Hematopoietic multipotent progenitor cell (in vitro differentiated cells): Measurements from ENCODE around the genes MRPL58 and TSEN54.

- CAGE, long polyA plus RNA, result no peak
Observed at GRCh38 chr17:75012277-75012765, at the start of gene MRPL58. MRPL58 (plus strand) TSS chr17:75012670.

- CAGE, long polyA plus RNA, result no peak
Observed at GRCh38 chr17:75033544-75034229, 13.1 kb downstream of the ATP5PD start.

GRCh38 chr17:75047755-75048112, 709 bp downstream of the KCTD2 start:
- CAGE, long polyA plus RNA, result no peak

GRCh38 chr17:75091775-75092329, 4.1 kb downstream of the SLC16A5 start:
- CAGE, long polyA plus RNA, result no peak

DNA sequence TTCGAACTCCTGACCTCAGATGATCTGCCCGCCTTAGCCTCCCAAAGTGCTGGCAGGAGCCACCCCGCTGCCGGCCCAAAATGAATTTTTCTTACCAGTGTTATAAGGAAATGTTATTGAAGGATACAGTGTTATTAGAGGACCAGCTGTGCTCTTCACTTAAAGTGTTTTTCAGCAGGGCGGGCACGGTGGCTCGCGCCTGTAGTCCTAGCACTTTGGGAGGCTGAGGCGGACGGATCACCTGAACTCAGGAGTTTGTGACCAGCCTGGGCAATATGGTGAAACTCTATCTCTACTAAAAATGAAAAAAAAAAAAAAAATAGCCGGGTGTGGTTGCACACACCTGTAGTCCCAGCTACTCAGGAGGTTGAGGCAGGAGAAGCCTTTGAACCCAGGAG, 2.5 kb downstream of the NUP85 start:
- CAGE, long polyA plus RNA, result no peak

DNA sequence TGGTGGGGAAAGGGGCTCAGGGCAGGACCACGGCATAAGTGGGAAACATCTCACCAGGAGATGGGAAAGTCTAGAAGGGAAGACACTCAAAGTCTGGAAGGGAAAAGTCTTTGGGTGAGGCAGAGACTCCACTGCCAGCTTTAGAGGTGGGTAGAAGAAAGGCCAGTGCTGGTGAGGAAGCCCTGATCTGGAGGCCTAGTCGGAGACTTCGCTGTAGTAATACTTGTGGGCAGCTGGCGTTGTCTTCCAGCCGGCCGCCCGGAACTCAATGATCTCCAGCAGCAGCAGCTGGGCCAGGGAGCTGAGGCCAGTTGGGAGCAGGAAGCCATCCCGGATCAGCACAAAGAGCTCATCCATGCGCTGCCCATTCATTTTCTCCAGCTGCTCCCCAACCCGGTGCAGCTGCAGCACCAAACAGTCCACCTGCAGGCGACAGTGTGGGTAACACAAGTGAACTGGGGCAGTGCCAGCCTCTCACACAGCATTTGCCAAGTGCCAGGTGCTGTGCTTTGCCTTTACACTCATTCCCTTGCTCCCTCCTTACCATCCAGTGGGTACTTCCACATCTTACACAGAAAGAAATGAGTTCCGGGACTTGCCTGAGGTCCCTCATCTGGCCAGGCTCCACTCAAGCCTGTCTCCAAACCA, 4.4 kb downstream of the MIF4GD start:
- CAGE, long polyA plus RNA, result no peak

- CAGE, long polyA plus RNA, result no peak
Observed at GRCh38 chr17:75362693-75363319, 42.7 kb downstream of the GRB2 start.

DNA sequence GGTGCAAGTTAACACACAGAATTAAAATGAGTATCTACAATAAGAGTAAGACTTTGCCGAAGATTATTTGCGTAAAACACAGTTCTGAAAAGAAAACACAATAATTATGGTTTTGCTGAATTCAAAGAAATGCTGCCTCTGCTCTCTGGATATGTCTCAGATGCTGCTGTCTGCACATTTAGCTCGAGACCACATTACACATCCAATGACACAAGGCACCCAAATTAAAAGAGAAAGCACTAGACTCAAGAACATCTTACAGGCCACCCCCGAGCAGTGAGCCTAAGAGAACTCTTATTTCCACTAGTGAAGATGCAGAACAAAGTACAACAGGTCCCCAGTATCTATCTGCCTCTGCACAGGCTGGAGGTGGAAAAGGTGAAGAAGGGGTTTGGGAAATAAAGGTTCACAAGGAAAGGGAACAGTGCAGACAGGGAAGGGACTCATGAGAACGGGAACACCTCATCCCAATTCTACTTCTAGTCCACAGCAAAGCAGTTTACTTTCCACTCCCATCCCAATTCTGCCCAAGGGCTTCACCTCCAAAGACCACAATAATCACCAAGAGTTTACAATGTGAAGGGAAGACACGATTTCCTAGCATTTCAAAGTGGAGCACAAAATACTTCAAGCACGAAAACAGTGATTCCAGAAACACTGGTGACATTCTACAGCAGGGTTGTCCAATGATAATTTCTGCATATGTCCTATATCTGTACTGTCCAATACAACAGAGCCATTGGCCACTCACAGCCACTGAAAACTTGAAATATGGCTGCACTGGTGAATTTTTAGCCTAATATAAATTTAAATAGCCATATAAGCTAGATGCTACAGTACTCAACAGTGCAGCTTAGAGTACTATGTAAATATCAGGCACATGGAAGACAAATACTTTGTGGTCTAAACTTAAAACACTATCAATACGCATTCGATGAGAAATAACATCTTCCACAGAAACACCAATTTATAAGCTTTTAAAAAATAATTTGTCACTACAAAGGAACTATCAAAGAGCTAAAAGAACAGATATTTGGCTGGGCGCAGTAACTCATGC, 33.2 kb downstream of the GRB2 start:
- CAGE, long polyA plus RNA, result no peak

GRCh38 chr17:75374561-75375512, 30.6 kb downstream of the GRB2 start:
- CAGE, long polyA plus RNA, result no peak

DNA sequence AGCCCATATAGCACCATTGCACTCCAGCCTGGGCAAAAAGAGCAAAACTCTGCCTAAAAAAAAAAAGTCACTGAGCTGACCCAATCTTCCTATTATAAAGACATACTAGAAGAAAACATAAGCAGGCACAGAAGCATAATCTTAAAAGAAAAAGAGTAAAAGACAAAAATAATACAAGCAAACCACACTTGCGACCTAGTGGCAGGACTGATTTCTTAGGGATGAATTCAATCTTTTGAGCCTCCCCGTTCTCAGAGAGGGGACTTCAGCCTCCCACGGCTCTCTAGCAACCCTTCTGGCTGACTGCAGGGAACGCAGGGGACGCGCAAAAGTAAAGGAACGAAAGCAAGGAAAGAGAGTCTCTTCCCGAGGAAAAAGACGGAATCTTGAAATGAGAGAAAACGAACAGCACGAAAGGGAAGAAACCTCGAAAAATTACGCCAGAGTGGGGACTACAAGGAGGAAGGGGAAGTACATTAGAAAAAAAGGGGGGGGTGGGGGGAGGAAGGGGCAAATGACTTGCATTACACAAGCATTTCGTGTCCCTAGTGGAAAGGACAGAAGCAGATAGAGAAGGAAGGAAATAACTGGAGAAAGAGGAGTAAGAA, 1.3 kb downstream of the GRB2 start:
- CAGE, long polyA plus RNA, result no peak

GRCh38 chr17:75404665-75405386, 652 bp downstream of the GRB2 start:
- CAGE, long polyA plus RNA, result no peak

GRCh38 chr17:75430372-75430912, 25.0 kb upstream of the GRB2 start:
- CAGE, long polyA plus RNA, result no peak

DNA sequence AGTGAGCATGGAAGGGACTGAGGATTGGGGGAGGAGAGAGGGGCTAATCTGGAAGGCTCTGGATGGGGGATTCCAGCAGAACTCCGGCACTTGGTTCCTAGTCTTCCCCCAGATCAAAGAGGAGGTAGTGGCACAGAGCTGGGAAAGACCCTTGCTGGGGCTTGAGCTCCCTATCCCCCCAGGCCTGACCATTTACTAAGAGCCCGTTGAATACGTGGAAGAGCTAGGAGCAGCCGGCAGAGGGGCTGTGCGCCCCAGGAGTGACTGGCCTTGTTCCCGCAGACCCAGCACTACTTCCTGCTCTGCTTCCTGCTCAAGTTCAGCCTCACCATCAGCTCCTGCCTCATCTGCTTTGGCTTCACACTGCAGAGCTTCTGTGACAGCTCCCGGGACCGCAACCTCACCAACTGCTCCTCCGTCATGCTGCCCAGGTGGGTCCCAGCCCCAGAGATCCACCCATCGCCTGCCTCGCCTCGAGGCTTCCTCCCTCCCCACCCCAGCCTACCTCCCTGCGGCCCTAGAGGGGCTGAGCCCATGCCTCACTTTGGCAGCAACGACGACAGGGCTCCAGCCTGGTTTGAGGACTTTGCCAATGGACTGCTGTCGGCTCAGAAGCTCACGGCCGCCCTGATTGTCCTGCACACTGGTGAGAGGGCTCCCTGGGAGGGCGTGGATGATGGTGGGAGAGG, 17.3 kb downstream of the CASKIN2 start:
- CAGE, long polyA plus RNA, result no peak

- CAGE, long polyA plus RNA, result no peak
Observed at GRCh38 chr17:75499509-75500234, 15.7 kb downstream of the CASKIN2 start.

DNA sequence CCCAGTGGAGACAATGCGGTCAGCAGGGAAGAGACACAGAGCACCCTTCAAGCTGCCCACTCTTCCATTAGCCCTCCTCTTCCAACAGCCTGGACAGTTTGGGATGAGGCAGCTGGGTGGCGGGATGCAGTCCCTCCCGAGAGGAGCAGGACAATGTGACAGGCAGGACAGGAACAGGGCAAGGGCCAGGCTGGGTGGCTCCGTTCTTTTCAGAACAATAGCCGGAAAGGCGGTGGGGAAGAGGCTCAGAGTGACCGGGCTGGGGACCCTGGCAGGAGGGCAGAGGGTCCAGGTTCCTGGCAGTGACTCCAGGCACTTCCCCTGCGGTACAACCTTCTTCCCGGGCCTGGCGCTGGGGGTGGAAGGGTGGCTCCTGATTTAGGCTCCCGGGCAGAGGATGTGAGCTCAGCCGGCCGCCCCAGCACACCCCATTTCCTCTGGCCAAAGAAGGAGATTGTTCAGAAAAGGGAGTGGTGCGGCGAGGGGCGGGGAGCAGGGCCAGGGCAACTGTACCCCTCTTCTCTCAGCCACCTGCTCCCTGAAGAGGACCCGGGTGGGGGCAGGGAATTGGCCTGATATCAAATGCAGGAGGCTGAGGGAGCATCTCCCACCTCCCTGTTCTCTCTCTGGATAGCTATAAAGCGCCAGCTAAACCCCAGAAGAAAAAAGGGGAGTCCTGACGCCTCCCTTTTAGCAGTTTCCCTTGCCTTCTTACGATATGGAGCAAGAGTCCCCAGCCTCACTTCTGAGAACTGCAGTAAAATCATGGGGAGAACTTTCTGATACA, 5.4 kb downstream of the CASKIN2 start:
- CAGE, long polyA plus RNA, result no peak

GRCh38 chr17:75516031-75516698, at the start of gene TSEN54:
TSEN54 (plus strand) TSS chr17:75516528.
- CAGE, long polyA plus RNA, result start-site peak on the plus strand at chr17:75516528-75516555, 25 reads

DNA sequence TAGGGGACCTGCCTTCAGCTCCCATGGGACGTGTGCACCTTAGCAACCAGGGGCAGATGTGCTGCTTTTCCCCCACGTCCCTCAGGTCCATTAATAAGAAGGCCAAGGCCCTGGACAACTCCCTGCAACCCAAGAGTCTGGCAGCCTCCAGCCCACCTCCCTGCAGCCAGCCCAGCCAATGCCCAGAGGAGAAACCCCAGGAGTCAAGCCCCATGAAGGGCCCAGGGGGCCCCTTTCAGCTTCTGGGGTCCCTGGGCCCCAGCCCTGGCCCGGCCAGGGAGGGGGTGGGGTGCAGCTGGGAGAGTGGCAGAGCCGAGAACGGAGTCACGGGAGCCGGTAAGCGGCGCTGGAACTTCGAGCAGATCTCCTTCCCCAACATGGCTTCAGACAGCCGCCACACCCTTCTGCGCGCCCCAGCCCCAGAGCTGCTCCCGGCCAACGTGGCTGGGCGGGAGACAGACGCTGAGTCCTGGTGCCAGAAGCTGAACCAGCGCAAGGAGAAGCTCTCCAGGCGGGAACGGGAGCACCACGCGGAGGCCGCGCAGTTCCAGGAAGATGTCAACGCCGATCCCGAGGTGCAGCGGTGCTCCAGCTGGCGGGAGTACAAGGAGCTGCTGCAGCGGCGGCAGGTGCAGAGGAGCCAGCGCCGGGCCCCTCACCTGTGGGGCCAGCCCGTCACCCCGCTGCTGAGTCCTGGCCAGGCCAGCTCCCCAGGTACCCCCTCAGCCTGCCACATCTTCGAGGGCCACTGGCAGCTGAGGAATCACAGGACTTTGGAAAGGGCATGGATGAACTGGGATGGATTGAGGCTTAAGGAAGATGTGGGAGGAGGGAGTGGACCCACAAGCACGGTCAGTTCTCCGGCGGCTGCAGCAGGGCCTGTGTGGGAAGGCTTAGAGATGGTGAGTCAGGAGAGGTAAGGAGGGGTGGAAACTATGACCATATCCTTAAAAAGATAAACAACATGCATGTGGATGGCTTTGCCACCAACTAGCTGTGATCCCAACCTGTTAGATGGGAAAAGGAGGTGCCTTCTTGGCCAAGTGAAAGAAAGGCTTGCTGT, 3.5 kb upstream of the LLGL2 start:
- CAGE, long polyA plus RNA, result no peak

GRCh38 chr17:75566333-75567269, 21.0 kb upstream of the MYO15B start:
- CAGE, long polyA plus RNA, result no peak

DNA sequence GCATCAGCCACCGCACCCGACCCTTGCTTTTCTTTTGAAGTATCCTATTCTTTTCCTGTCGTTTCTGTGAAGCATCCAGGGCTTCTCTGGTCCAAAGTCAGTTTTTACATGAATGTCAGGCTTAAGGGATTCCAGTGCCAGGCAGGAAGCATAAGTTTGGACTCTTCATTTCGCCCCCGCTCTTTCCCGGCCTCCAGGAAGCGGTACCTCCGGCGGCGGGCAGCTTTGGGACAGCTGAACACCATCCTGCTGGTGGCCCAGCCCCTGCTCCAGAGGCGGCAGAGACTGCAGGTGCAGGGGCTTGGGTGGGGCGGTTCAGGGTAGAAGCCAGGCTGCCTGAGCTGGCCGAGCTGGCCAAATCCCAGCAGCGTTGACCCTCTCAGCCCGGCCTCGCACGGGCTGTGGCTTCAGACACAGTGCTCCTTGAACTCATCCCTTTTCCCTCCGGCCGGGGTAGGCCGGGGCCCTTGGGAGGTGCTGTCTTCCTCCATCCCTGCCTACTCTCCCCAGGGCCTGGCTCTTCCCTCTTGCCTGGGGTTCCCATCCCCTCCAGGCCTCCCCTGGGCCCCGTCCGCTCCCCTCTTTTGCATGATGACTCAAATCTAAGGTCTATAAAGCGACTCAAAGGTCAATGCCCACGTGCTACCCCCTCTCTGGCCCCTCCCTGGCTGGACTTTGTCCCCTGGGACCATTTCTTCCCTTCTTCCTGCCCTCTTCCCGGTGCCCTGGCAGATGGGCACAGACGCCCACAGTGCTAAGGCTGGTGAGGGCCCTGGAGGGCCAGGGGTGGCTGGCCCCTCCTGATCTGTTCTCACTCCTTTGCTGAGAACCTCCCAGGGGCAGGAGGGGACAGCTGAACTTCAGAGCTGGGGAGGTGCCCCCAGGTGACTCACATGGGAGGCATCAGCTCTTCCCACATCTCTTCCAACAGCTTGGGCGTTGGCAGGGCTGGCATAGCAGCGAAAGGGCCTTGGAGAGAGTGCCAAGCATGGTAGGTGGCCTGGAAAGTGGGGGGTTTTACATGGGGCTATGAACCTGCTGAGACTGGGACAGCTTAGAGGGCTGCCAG, 22.7 kb downstream of the MYO15B start:
- CAGE, long polyA plus RNA, result no peak

DNA sequence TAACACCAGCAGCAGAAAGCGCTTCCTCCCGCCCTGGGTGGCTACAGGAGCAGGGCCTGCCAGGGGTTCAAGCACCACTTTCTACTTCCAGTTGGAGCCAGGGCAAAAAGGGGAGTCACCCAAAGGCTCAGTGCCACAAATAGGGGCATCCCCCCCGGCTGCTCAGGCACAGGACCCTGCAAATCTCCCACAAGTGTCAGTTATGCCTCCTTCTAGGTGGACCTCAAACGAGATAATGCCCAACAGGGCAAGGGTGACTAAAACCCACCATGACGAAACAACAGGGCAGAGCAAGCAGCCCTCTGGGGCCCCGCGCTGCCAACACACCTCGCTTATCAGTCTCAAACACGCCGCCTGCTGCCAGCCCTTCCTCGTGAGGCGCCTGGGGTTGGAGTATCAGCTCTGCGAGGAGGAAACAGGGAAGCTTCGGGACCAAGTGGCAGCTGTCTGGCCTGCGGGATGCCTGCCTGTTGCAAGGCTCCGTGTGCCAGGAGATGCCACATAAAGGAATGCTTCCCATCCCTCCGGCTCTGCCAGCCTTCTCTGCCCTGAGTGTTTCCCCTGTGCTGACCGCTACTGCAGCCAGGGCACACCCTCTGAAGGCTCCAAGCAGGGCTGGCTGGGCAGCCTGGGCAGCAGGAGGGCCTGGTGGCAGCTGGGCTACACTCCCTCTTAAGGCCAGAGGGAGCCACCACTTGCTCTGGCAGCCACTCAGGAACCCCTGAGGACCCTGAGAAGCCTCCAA, 2.4 kb downstream of the SMIM5 start:
- CAGE, long polyA plus RNA, result no peak